Foreskin keratinocyte (primary cell): ENCODE results near the genes MRPL52 and HOMEZ.

- RAMPAGE, total RNA = no peak
These were observed 153.9 kb downstream of the DAD1 start for GRCh38 chr14:22435243-22435502.

- RAMPAGE, total RNA = no peak
These were observed 128.5 kb downstream of the DAD1 start for GRCh38 chr14:22460441-22460997.

DNA sequence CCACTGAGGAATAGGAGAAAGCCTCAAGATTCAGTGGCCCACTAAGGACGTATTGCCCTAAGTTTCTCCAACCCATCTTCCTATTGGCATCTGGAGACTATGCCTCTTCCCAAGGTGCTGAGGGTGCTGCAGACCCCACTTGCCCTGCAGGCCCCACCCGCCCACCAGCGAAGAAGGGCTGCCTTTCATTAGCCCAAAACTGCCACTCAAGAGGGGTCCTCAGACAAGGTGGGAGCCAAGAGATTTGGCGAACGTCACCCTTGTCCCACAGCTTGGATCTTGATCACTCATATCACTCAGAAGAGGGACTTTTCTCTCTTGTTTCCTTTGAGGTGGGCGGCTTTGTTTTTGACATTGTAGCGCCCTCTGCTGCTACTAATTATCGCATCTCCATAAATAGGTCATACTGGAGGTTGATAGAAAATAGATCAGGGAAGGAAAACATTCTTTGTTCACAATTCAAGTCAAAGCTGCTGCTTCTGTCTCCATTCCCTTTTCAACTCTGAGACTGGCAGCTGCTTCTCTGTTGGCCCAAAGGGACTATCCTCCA, 116.1 kb downstream of the DAD1 start:
- RAMPAGE, total RNA = no peak

GRCh38 chr14:22487964-22488339, 101.1 kb downstream of the DAD1 start:
- RAMPAGE, total RNA = no peak

- RAMPAGE, total RNA = no peak
These were observed 98.7 kb downstream of the DAD1 start for GRCh38 chr14:22489918-22491058.

DNA sequence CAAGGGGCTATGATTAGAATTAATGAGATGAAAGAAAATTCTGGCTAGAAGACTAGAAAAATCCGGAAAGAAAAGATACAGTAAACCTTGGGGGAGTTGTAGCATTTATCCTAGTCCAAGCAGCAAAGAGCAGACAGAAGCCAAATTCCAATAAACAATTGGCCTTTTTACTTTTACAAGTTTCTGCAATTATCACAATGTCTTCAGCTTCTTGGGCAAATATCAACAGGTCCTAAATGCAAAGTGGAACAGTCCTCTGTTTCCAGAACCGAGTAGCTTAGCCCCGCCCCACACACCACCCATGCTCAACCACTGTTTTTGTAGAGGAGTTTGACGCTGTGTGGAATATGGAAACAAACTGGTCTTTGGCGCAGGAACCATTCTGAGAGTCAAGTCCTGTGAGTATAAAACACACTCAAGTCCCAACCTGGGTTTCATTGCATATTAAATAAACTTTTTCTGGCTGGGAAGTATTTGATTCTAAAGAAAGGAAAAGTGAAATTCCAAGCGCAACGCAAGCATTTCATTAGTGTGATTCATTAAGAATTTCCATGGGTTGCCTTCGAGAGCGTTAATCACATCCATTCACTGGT, 96.4 kb downstream of the DAD1 start:
- RAMPAGE, total RNA = no peak

DNA sequence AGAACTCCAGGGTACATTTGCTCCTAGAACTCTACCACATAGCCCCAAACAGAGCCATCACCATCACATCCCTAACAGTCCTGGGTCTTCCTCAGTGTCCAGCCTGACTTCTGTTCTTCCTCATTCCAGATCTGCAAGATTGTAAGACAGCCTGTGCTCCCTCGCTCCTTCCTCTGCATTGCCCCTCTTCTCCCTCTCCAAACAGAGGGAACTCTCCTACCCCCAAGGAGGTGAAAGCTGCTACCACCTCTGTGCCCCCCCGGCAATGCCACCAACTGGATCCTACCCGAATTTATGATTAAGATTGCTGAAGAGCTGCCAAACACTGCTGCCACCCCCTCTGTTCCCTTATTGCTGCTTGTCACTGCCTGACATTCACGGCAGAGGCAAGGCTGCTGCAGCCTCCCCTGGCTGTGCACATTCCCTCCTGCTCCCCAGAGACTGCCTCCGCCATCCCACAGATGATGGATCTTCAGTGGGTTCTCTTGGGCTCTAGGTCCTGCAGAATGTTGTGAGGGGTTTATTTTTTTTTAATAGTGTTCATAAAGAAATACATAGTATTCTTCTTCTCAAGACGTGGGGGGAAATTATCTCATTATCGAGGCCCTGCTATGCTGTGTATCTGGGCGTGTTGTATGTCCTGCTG, 37.4 kb downstream of the DAD1 start:
- RAMPAGE, total RNA = no peak

- RAMPAGE, total RNA = no peak
These were observed 575 bp upstream of the DAD1 start for GRCh38 chr14:22589456-22590141.

DNA sequence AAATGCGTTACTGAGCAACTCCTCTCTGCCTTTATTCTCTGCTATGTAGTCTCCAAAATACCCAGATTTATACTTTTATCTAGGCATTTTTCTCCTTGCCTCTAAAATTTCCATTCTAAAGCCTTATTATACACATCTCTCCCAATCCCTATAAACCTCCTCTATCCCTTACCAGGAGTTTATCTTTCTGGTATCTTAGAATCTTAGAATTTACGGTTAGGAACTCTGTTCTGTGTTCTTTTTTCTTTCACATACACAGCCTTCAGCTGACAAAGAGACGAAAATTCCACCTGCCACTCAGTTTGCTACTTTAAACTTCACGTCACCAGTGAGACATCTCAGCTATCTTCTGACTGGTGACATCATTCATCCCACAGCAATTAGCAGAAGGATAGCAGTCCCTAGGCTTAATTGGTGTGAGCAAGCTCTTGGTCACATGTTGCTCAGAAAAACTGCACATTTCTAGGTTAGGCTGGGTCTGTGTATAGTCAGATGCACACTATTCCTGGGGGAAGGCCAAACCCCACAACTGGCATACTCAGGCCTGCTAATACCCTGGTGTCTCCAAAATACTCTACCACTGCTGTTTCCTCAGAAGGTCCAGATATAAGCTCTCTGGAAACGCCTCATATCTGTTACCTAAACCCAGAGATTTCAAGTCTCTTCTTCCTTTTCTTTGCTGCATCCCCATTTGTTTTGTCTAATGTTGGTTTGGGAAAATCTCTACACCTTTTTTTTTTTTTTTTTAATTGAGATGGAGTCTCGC, 23.9 kb downstream of the SLC7A7 start:
- RAMPAGE, total RNA = no peak

DNA sequence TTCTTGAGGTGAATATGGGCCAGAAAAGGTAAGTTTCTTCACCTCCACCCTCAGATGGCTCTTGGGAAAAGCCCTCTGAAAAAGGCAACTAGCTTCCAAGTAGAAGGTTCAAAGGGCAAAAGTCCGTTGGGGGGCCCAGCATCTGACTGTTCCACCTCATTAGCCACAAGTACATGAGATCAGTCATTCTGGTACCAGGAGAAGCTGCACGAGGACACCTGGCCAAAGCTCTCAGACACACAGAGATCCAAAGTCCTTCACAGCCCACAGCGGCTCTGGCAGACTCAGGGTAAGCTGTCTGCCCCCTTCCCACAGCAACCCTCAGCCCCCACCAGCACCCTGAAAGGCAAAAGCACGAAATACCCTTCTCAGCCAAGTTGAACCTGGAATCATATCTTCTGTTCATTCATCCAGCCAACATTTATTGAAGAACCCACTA, 19.1 kb downstream of the SLC7A7 start:
- RAMPAGE, total RNA = no peak

GRCh38 chr14:22821673-22821935, 6.4 kb upstream of the SLC7A7 start:
- RAMPAGE, total RNA = no peak

DNA sequence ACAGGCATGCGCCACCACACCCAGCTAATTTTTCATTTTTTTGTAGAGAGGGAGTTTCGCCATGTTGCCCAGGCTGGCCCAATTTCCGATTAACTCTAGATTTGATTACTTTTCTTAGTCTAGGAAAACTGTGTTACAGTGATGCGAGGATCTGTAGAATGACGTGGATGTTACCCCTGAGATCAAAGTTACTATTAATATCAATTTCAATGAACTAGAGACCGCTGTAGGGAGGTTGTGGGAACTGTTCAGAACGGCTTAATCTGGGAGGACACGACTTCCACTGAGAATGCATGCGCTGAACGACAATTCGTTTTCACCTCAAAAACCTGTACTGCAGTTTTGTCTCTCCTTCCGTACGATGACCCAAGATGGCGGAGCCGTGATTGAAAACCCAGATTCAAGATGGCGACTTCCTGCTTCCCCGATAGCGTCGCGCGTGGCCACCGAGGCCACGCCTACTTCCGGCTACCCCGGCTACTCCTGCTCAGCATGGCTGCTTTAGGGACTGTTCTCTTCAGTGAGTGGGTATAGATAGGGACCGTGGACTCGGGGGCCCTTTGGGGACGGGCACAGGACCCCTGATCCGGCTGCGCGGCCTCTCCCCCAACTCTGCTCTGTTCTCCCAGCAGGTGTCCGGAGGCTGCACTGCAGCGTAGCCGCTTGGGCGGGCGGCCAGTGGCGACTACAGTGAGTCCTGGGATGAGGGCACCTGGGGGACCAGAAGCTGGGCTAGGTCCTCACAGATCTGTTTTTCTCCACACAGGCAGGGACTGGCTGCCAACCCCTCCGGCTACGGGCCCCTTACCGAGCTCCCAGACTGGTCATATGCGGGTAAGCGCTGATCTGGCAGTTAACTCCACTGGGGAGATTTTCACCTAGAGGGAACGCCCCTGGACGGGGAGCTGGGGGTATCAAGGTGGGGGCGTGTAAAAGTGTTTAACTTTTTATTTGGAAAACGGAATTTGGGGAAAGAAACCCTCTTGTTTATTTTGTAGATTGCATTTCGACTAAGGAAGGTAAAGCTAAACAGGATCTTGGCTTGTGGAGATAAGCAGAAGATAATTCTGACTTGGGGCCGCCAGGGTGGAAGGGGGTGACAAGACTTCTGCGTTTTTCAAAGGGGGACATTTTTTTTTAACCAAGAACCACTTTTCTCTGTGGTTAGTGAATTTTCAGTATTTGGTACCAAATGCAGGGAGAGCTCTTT, at the start of gene MRPL52:
Gene MRPL52, plus strand, starts transcription at position 467 of the 1,210 bp plus-strand sequence.
- RAMPAGE, total RNA = start-site peak on the plus strand centred at position 472 of the sequence, 30 bp wide, 50 and 303 reads in 2 replicates

DNA sequence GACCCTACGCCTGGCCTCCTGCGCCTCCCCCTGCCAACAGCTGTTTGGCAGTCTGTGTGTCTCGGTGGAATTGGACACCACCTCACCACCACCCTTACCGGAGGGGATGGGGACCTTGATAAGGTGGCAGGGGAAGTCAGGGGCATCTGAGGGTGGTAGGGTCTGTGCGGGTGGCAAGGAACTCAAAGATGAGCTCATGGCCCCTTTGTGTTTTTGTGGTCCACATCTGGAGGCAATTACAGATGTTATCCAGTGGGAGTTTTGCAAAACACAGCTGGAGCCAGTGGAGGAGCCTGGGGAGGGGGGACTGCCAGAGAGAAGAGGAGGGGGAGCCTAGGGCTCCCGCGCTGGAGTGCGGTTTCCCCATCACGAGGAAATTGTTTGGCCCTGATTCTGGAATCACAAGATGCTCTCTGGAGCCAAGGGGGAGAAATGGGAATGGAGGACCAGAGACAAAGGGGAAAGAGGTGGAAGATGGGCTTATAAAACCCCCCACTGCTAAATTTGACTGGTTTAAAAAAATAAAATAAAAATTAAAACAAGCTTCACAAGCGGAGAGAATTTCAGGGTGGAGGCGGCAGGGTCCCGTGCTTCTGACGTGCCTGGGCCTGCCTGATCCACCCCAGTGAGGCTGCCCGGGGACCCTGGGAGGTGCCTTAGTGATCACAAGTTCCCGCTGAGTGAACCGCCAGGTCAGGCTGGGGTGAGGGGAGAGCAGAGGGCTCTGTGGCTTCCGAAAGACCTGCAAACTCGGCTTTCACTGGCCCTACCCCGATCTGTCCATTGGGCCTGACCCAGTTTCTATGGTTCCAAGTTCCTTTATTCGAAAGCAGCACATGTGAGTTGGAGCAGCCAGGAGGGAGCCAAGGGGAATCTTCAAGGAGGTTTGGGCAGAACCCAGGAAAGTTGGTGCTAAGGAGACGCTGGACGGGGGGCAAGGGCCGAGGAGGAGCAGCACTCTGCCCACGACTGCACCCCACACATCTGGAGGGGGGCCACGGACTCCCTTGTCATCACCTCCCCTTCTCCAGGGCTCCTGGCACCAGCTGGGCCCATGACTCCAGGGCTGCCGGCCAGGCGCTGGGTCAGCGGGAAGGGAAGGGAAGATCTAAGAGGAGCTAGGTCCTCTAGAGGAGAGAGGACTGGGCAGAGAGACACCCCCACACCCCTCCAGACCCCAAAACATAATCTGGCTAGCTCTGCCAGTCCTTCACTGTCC, 12.7 kb downstream of the MMP14 start:
- RAMPAGE, total RNA = no peak

DNA sequence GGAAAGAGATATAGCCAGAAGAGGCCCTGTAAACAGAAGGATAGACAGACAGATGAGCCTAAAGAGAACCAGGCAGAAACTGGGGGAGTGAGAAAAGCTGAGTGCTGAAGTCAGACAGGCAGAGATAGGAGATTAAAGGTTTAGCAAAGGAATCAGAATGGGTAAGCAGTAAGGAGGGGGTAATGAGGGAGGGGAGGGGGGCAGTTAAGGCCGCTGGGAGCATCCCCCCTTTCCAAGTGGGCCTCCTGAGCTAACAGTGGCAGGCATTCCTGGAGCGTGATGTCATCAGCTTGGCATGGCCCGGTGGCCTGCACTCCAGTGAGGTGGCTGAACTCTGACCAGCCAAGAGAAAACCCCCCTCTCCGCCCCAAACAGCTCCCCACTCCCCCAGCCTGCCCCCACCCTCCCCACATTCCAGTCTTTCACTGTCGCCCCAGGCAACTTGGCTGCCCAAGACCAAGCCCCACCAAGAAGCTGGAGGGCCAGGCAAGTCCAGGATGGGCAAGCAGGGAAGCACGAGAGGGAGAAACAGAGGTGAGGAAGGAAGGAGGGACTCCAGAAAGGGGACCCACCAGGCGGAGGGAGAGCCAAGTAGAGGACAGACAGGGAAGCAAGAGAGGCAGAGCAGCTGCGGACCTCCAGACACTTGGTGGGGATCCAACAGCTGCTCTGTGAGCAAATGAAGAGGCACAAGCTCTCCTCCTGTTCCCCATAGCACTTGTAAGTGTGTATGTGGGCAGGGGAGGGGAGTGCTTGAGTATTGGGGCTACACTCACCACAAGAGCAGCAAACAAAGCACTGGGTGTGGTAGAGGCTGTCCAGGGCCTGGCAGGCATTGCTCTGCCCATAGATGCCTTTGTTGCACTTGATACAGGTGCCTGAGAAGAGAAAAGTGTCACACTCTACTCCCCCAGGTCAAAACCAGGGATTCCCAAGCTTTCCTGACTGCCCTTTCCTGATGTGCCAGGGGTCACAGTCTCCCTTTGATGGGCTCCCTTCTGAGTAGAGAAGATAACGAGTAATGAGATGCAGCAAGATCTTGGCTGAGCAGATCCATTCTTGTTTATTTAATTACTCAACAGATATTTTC, 4.4 kb downstream of the AJUBA start:
- RAMPAGE, total RNA = no peak

- RAMPAGE, total RNA = no peak
These were observed 8.9 kb downstream of the PSMB5 start for GRCh38 chr14:23025477-23026536.

GRCh38 chr14:23067068-23068040, 10.0 kb upstream of the CDH24 start:
- RAMPAGE, total RNA = no peak

GRCh38 chr14:23121295-23121886, 2.3 kb upstream of the CEBPE start:
- RAMPAGE, total RNA = no peak

- RAMPAGE, total RNA = no peak
These were observed 15.9 kb downstream of the SLC7A8 start for GRCh38 chr14:23167276-23168147.

DNA sequence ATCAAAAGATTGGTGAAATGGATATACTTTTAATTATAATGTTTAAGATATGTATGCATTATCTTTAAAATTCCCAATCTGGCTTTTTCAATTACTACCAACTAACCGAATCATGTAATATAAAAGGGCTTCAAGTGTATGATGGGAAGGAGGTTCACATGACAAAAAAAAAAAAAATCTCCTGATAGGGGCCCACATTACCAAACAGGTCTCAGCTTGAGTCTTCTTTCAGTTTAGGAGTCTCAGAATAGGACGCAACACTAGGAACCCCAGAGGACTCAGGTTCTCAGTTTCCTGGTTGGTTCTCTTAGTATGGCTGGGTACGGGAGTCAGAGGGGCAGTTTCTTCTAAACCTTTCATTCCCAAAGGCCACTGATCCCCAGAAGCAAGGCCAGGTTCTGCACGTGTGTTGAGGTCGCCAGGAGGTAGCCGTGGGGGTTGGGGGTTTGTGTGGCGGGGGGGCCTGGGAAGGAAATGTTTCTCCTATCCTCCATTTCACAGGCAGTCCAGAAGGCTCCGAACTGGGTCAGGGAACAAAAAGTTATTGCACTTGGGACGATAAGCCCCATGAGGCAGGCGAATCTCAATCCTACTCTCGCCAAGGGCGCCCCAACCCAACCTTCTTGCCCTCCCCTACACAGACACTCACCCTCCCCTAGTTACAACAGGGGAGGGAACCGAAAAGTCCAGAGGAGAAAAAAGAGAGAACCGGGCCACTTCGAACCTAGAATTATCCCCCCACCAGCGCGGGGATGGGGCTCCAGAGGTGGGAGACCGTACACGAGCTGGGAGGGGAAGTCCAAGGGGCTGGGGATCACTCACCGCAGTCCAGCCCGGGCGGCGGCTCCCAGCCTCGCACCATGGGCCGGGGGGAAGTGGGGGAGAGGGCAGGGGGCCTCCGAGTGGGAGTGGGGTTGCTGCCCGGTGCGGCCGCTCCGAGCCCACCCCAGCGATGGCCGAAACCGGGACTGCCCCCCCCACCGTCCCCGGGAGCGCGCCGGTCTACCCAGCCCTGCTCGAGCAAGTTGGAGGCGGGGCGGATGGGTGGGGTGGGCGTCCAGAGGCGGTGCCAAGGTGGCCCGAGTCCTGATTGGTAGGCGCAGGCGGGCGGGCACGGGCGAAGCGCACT, at the start of gene HOMEZ:
Gene HOMEZ, minus strand, starts transcription at position 1,042 of the 1,129 bp plus-strand sequence.
- RAMPAGE, total RNA = start-site peak on the minus strand centred at position 997 of the sequence, 99 bp wide, 49 and 45 reads in 2 replicates

DNA sequence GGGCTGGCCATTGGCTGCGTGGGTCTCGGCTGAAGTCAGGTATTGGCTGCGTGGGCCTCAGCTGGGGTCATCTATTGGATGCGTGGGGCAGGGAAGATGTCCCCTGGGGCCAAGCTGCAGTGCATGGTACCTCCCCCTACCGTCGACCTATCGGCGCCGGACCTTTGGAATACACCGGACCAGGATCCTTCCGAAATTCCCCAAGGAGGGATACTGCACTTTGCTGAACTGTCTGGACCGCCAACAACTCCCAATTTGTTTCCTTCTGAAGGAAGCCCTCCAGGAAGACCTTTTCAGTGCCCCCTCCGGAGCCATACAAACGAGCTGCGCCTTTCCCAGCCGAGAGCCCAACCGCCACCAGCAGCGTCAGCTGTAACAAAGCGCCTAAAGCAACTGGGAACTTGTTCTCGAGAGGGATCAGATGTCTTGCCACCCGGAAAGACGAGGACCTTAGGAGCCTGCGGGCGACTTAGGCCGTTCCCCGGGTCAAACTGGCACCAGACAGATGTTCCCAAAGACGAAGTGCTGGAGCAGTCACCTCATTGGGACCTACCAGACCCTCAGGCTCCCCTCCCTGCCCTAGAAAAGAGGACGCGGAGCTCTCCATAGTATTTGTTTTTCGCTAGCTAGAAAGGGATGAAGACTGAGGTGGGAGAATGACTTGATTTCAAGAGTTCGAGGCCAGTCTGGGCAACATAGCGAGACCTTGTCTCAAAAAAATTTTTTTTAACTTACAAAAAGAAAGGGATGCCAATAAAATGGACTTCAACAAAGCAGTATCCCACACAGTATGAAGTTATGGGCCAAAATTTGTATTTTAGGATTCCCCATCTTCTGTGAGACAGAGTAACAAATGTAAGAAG, 519 bp upstream of the HOMEZ start:
- RAMPAGE, total RNA = no peak